ENCODE measurements around the genes ZNF331, NLRP12, MBOAT7, TTYH1 and FCAR.

GRCh38 chr19:52938752-52939206 lies 15.6 kb upstream of the ZNF888 start:
CAGE:
- cytosol, long polyA minus RNA = no peak
- cytosol, long polyA plus RNA = no peak
- long polyA plus RNA = no peak
- nucleus, long polyA minus RNA = no peak
- nucleus, long polyA plus RNA = no peak

GRCh38 chr19:52942297-52943468 lies 19.5 kb upstream of the ZNF888 start:
CAGE:
- cytosol, long polyA minus RNA = no peak
- cytosol, long polyA plus RNA = no peak
- long polyA plus RNA = no peak
- nucleus, long polyA minus RNA = start-site peak on the minus strand at chr19:52942584-52942620, 20 reads
- nucleus, long polyA plus RNA = start-site peak on the minus strand at chr19:52942563-52942602, 34 and 27 reads in 2 replicates

GRCh38 chr19:53130612-53130881 lies 2.2 kb downstream of the ZNF415 start:
CAGE:
- cytosol, long polyA minus RNA = no peak
- cytosol, long polyA plus RNA = no peak
- long polyA plus RNA = no peak
- nucleus, long polyA minus RNA = no peak
- nucleus, long polyA plus RNA = no peak

GRCh38 chr19:53519487-53520001 lies 18.4 kb upstream of the ZNF331 start:
CAGE:
- cytosol, long polyA minus RNA = no peak
- cytosol, long polyA plus RNA = no peak
- long polyA plus RNA = no peak
- nucleus, long polyA minus RNA = no peak
- nucleus, long polyA plus RNA = no peak

DNA sequence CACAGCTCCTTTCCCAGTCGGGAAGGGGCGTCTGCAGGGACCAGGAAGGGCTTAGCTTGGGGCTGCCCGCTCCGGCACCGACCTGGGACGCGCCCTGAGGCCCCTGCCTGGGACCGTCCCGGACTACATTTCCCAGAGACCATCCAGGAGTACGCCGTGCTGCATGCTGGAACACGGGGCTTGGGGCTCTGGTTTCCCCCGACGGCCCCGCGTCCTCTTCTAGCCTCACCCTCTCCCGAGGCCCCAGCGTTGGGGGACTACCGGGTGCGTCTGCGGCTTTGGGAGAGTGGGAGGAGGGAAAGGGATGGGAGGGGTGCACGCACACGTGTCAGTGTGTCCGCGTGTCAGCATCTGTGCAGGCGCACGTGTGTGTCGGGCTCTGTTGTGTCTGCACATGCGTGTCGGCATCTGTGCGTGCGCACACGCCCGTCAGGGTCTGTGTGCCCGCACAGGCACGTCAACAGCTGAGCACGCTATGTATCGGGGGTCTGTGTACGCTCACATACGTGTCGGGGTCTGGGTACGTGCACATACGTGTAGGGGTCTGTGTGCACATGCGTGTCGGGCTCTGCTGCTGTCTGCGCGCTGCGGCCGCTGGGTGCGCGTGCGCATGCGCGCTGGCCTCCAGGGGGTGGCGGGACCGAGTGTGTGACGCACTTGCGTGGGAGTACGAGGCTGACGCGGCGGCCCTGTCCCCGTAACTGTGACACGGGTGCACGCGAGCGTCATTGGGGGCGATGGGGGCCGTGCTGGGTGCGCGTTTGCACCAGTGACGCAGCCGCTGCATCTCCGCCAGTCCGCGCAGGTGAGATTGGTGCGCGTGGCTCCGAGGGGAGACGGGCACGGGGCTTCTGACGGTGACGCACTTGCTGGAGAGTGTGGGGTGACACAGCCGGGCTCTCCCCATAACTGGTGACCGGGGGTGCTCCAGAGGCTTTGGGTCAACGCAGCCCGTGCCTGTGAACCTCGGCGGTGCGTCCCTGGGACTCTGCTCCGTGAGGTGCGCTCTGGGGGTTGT lies at the start of gene ZNF331:
TSS of gene ZNF331 (plus strand) at position 654 of the 1,018 bp plus-strand sequence.
CAGE:
- cytosol, long polyA minus RNA = no peak
- cytosol, long polyA plus RNA = no peak
- long polyA plus RNA = start-site peak on the plus strand centred at position 668 of the sequence, 83 bp wide, 31 and 16 reads in 2 replicates
- nucleus, long polyA minus RNA = no peak
- nucleus, long polyA plus RNA = start-site peak on the plus strand centred at position 699 of the sequence, 193 bp wide, 34 and 32 reads in 2 replicates

CAGE:
- cytosol, long polyA minus RNA = no peak
- cytosol, long polyA plus RNA = no peak
- long polyA plus RNA = no peak
- nucleus, long polyA minus RNA = no peak
- nucleus, long polyA plus RNA = no peak
Observed at GRCh38 chr19:53579079-53579410, 41.1 kb downstream of the ZNF331 start.

CAGE:
- cytosol, long polyA minus RNA = no peak
- cytosol, long polyA plus RNA = no peak
- long polyA plus RNA = no peak
- nucleus, long polyA minus RNA = no peak
- nucleus, long polyA plus RNA = no peak
Observed at GRCh38 chr19:53786793-53787077, 37.4 kb downstream of the NLRP12 start.

CAGE:
- cytosol, long polyA minus RNA = no peak
- cytosol, long polyA plus RNA = no peak
- long polyA plus RNA = no peak
- nucleus, long polyA minus RNA = no peak
- nucleus, long polyA plus RNA = no peak
Observed at GRCh38 chr19:53824065-53824566, at the start of gene NLRP12. Gene NLRP12, minus strand, starts transcription at chr19:53824314.

CAGE:
- cytosol, long polyA minus RNA = no peak
- cytosol, long polyA plus RNA = no peak
- long polyA plus RNA = no peak
- nucleus, long polyA minus RNA = no peak
- nucleus, long polyA plus RNA = no peak
Observed at GRCh38 chr19:53982604-53983437, 8.6 kb upstream of the CACNG6 start.

DNA sequence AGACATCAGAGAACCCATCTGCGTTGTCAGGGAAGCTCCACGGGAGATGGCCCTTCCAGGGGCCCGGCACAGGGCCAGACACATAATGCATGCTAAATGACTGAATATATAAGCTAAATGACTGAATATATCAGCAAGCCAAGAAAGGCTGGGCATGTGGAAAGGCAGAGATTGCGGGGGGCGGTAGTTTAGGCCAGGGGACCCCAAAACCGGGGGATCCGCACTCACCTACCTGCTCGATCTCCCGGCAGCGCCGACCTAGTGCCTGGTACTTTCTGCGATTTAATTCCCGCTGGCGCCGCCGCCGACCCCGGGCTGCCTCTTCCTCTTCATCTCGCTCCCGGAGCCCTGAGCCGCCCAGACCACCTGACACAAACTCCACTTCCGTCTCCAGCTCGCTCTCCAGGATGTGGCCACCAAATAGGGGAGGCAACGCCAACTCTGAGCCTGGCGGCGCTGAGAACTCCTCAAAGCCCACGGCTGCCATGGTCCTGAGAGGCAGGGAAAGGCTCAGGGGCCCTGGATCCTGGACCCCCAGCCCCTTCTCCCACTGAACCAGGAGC lies 1.2 kb downstream of the TFPT start:
CAGE:
- cytosol, long polyA minus RNA = no peak
- cytosol, long polyA plus RNA = no peak
- long polyA plus RNA = no peak
- nucleus, long polyA minus RNA = no peak
- nucleus, long polyA plus RNA = no peak

DNA sequence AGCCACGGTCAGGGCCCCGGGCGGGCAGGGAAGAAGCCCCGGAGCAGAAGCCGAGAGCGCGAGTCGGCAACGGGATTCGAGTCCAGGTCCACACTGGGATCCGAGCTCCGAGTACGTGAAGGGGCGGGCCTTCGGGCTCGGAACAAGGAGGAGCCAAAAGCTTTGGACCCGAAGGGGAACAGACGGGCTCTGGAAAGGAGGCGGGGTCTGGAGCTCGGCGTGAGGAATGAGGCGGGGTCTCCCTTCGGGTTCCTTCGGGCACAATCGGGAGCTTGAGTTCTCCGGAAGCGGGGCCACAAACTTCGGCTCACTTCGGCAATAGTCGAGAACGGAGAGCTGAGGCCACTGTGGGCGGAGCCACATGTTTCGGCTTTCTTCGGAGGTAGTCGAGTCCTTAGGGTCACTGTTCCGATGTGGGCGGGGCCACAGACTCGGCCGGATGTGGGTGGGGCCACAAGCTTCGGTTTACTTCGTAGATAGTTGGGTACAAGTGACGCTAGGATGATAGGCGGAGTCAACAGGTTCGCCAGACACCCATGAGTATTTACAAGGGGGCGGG lies at the start of gene MBOAT7:
TSS of gene MBOAT7 (minus strand) at position 95 of the 559 bp plus-strand sequence.
CAGE:
- cytosol, long polyA minus RNA = start-site peak on the minus strand centred at position 97 of the sequence, 6 bp wide, 104 reads
- cytosol, long polyA plus RNA = no peak
- long polyA plus RNA = start-site peak on the minus strand centred at position 91 of the sequence, 66 bp wide, 1,133 and 1,079 reads in 2 replicates
- nucleus, long polyA minus RNA = start-site peak on the minus strand centred at position 106 of the sequence, 35 bp wide, 1,240 reads
- nucleus, long polyA plus RNA = start-site peak on the minus strand centred at position 112 of the sequence, 105 bp wide, 2,365 and 1,801 reads in 2 replicates

DNA sequence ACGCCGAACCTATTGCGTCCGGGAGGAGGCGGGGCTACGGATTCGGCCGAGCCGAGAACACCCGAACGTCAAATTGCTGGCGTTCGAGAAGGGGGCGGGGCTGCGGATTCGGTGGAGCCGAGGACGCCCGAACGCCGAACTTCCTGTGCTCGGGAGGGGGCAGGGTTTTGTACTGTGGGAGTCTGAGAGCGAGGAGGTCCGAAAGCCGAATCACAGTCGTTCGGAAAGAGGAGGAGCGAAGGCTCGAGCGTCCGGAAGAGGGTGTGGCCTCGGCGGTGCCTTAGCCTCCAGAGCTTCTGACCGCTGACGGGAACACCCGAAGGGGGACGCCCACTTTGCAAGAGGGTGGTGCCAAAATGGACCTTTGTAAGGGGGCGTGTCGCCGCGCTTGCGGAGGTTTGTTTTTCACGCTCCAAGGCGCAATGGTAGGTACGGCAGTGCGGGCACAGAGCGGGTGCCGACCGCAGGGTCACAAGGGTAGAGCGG lies 452 bp upstream of the TSEN34 start:
CAGE:
- cytosol, long polyA minus RNA = no peak
- cytosol, long polyA plus RNA = no peak
- long polyA plus RNA = no peak
- nucleus, long polyA minus RNA = no peak
- nucleus, long polyA plus RNA = no peak

DNA sequence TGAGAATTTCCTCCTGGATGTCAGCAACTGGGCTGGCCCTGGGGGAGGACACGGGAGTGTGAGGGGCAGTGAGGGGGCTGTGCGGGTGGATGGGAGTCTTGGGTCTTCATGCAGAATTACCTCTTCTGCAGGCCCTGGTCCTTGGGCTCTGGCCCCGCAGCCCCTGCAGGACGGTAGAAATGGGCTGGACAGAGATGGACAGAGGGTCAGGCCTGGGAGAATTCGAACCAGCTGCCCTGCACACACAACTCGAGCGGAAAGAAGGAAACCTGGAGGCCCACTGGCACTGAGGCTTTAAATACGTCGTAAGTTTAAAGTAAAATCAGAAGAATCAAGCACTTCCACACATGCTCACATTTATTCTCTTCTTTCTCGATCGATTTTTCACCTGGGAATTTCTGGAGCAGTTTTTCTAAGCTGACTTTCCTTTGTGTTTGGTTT lies 4.7 kb downstream of the LILRB5 start:
CAGE:
- cytosol, long polyA minus RNA = no peak
- cytosol, long polyA plus RNA = no peak
- long polyA plus RNA = no peak
- nucleus, long polyA minus RNA = no peak
- nucleus, long polyA plus RNA = no peak

CAGE:
- cytosol, long polyA minus RNA = no peak
- cytosol, long polyA plus RNA = no peak
- long polyA plus RNA = no peak
- nucleus, long polyA minus RNA = no peak
- nucleus, long polyA plus RNA = no peak
Observed at GRCh38 chr19:54374160-54374664, 9.5 kb upstream of the LAIR1 start.

DNA sequence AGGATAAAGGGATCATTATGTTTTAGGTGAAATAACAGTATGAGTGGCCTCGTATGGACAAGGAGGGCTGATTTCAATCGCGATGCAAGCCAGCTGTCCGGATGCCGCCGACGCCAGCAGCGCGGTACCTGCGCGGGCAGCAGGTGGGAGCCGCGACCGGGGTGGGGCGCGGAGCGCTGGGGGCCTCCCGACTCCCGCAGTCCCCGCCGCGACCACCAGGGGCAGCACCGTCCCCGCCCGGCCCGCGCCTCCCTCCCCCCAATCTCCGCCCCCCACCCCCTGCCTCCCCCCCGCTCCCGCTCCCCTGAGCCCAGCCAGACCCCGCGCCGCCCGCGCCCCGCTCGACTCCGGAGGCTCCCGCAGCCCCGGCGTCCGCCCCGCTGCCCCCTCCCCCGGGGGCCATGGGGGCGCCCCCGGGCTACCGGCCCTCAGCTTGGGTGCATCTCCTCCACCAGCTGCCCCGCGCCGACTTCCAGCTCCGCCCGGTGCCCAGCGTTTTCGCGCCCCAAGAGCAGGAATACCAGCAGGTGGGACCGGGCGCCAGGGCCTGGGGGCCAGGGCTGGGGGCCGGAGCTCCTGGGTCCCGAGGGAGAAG lies at the start of gene TTYH1:
TSS of gene TTYH1 (plus strand) at position 313 of the 595 bp plus-strand sequence.
CAGE:
- cytosol, long polyA minus RNA = no peak
- cytosol, long polyA plus RNA = no peak
- long polyA plus RNA = no peak
- nucleus, long polyA minus RNA = no peak
- nucleus, long polyA plus RNA = no peak

GRCh38 chr19:54464612-54465564 lies 1.3 kb upstream of the LENG9 start:
CAGE:
- cytosol, long polyA minus RNA = no peak
- cytosol, long polyA plus RNA = no peak
- long polyA plus RNA = no peak
- nucleus, long polyA minus RNA = no peak
- nucleus, long polyA plus RNA = no peak

DNA sequence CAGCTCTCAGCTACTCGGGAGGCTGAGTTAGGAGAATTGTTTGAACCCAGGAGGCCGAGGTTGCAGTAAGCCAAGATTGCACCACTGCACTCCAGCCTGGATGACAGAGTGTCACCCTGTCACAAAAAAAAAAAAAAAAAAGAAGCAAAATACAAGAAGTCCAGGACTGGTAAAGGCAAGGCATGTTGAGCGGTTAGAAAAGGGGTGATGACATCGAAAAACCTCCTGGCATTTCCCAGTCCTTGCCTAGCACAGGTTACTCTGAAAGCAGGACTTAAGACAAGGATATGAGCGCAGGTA lies 2.5 kb upstream of the LILRB4 start:
CAGE:
- cytosol, long polyA minus RNA = no peak
- cytosol, long polyA plus RNA = no peak
- long polyA plus RNA = no peak
- nucleus, long polyA minus RNA = no peak
- nucleus, long polyA plus RNA = no peak

CAGE:
- cytosol, long polyA minus RNA = no peak
- cytosol, long polyA plus RNA = no peak
- long polyA plus RNA = no peak
- nucleus, long polyA minus RNA = no peak
- nucleus, long polyA plus RNA = no peak
Observed at GRCh38 chr19:54873918-54874753, at the start of gene FCAR. Gene FCAR, plus strand, starts transcription at chr19:54874235.

CAGE:
- cytosol, long polyA minus RNA = no peak
- cytosol, long polyA plus RNA = no peak
- long polyA plus RNA = no peak
- nucleus, long polyA minus RNA = no peak
- nucleus, long polyA plus RNA = no peak
Observed at GRCh38 chr19:54893292-54893921, 12.5 kb upstream of the NCR1 start.

DNA sequence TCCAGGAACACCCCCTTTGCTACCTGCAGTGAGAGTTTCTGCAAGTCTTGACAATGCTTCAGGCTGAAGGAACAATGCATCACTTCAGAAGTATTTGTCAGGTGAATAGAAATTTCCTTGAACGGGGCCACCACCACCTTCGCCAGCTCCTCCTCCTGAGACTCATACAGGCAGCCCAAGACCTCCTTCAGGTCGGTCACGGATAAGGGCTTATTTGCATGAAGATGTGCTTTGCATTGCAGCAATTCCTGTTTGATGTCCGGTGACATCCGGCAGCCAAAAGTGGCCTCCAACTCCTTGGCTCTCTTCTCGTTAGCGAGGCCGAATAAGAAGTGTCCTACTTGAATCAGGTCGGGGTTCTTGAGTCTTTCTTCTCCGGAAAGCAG lies 27.3 kb upstream of the NLRP2 start:
CAGE:
- cytosol, long polyA minus RNA = no peak
- cytosol, long polyA plus RNA = no peak
- long polyA plus RNA = no peak
- nucleus, long polyA minus RNA = no peak
- nucleus, long polyA plus RNA = no peak

Data from keratinocyte (primary cell).